Subcutaneous preadipocyte (primary cell): ENCODE measurements around a stretch of chr19.

GRCh38 chr19:1427811-1428716 is 10.1 kb upstream of the RPS15 start:
- CAGE, long polyA plus RNA: no peak

GRCh38 chr19:1437881-1438317 is 297 bp upstream of the RPS15 start:
- CAGE, long polyA plus RNA: no peak

DNA sequence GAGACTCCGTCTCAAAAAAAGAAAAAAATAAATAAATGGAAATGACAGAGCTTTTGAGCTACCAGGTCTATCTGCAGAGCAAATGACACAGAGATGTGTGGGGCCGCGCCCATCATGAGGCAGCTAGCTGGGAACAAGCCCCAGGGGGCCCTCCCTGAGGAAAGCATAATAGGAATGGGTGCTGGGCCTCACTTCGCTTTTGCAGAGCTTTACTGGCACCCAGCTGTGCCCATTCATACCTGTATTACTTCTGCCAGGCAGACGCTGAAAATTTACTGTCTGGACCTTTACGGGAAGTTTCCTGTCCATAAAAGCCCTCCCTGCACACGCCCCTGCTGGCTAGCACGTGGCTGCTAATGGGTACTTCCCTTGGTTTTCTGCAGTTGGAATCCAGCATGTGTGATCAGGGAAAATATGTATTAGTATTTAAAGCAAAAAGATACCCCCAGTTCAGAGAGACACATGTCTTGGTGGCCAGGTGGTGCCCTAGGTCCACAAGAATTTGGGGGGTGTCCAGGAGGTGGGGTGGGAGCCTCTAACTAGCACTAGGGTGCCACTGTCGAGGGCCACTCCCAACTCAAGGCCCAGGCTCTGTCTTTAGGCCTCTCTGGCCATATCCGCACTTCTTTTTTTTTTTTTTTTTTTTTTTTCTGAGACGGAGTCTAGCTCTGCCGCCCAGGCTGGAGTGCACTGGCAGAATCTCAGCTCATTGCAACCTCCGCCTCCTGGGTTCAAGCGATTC is 5.8 kb downstream of the RPS15 start:
- CAGE, long polyA plus RNA: no peak

DNA sequence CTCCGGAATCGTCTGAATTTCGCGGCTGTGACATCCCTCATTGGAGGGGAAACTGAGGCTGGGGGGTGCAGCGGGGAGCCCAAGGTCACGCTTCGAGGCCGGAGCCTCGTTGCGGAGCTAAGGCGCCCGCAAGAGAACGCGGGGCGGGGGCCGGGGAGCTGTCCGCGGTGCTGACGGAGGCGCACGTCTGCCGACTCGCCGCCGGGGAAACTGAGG is 3.1 kb upstream of the APC2 start:
- CAGE, long polyA plus RNA: no peak

- CAGE, long polyA plus RNA: no peak
These were observed 2.0 kb downstream of the APC2 start for GRCh38 chr19:1451867-1452441.

DNA sequence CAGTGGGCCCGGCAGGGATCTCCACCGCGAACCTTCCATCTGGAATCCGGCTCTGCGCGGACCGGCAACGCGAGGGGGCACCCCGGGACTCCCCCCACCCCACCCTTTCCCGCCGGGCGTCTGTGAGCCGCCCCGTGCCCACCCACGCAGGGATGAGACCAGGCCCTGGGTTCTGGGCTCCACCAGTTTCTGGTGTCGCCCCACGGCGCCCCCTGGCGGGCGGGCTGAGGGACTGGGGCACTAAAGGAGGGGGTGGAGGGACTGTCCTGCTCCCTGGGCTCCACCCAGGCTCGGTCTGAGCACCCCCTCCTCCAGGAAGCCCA is 956 bp upstream of the ADAMTSL5 start:
- CAGE, long polyA plus RNA: no peak

DNA sequence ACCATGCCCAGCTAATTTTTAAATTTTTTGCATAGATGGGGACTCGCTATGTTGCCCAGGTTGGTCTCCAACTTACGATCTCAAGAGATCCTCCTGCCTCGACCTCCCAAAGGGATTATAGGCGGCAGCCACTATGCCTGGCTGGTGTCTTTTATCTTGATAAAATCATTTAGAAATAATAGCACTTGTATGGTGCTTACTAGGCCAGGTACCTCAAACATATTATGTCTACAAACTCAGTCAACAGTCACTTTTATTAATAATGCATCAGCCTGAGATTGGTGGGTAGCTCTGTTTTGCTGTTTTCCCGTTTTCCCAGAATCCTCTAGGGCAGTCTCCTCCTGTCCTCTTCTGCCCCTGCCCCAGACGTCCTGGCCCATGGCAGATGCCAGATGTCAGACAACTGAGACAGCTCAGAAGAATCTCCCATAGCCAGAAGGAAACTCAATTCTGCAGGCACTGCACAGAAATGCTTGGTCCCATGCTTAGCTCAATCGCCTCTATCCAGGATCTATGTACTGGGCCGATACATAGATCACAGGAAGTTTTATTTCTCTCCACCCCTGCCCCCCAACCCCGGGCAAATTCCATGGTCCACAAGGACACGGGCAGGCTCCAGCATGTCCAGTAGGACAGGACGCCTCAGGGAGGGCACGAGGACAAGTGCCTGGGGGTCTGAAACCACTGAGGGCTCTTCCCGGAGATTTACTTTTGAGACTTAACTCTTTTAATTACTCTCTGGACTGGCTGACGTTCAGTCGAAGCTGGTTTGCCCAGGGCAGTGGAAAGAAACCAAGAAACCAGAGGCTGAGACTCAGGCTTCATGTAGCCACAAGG is 4.9 kb downstream of the MBD3 start:
- CAGE, long polyA plus RNA: no peak

- CAGE, long polyA plus RNA: no peak
These were observed 2.1 kb downstream of the TCF3 start for GRCh38 chr19:1650085-1650982.

GRCh38 chr19:1747578-1748536 is 5.4 kb upstream of the ONECUT3 start:
- CAGE, long polyA plus RNA: no peak

- CAGE, long polyA plus RNA: no peak
These were observed 21.4 kb downstream of the ATP8B3 start for GRCh38 chr19:1790654-1791143.

DNA sequence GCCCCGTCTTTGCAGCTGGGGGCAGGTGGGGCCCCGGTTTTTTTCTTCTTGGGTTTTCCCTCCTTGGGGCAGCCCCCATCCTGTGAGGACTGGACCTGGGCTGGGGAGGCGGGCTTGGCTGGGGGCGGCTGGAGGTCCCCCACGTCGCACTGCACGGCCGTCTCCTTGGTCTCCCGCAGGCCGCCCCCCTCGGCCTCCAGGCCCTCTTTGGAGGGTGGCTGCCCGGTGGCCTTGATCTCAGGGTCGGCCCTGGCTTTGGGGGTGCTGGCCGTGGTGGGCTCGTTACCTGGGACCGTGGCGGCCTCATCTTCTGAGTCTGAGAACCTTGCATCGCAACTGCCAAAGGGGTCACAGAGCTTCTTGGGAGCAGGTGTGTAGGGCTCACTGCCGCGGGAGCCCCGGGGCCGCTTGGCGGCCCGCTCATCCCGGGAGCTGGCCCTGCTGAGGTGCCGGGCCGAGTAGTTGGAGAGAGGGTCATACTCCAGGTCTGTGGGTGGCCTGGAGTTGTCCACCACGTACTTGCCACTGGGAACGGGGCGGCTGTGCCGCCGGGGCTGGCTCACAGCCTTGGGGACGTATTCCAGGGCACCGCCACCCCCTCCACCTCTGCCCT is 15.6 kb upstream of the ATP8B3 start:
- CAGE, long polyA plus RNA: no peak

DNA sequence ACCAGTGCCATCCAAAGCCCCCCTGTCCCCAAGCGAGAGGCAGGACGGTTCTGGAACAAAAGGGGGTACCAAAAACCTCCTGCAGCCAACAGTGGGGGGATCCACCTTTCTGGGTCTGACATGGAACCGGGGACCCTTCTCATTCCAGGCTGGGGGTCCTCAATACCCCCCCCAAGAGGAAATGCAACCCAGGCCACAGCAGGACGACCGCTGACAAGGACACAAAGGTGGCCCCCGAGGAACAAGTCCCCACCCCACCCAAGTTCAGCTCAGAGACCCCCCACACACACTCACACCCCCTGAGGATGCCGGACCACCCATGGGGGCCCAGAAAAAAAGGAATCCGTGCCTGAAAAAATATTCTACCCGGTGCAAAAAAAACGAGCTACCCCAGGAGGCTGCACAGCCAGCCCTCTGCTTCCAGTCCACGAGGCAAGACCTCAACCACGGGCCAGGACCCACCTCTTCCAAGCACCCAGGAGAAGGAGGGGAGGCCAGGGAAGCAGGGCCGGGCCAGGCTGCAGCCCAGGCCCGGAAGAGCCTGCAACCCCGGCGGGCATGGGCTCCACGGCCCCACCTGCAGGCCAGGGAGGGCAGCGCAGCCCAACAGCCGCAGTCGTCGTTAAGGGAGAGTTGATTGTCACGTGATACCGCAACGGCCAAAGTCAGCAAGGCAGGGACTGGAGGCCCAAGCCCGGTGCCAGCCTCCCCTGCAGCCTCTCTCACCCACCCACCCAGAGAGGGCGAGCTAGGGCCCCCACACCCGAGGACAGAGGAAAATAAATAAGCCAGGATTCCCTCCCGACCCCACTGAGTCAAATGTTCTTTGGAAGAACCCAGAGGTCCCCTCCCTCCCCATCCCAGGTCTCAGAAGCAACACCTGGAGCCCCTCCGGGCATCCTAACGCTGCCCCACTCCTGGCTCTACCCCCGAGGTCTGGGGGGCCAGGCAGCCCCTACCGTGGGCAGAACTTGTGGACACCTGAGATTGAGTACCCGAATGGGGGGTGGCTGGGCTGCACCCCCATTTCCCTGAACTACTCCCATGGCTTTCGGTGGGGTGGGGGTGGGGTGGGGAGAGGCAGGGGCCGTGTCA is 5.0 kb upstream of the REXO1 start:
- CAGE, long polyA plus RNA: no peak

GRCh38 chr19:1855792-1856236 is 7.5 kb upstream of the REXO1 start:
- CAGE, long polyA plus RNA: no peak

- CAGE, long polyA plus RNA: no peak
These were observed 2.7 kb downstream of the ADAT3 start for GRCh38 chr19:1907734-1908513.

DNA sequence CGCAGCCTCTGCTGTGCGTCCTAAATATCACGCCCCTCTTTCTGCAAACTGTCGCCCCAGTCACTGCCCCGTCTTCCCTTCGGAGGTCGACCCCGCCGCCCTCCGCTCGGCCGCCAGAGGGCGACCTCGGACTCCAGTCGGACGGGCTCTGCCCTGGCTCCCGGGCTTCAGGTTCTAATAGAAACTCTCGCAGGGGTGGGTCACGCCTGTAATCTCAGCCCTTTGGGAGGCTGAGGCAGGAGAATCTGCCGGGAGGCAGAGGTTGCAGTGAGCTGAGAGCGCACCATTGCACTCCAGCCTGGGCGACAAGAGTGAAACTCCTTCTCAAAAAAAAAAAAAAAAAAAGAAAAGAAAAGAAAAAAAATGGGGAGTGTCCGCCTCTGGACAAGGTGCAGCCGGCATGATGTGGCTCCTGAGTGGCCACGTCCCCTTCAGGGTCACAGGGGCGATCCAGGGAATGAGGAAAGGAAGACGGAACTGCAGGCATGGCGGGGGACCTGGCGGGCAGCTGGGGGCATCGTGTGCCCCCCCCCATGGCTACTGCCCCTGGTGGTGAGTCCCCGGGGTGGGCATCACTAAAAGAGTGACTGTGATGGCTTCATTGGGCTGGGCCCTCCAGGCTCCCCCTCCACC is 11.5 kb upstream of the CSNK1G2 start:
- CAGE, long polyA plus RNA: no peak

- CAGE, long polyA plus RNA: no peak
These were observed 5.1 kb upstream of the CSNK1G2 start for GRCh38 chr19:1935527-1936557.

DNA sequence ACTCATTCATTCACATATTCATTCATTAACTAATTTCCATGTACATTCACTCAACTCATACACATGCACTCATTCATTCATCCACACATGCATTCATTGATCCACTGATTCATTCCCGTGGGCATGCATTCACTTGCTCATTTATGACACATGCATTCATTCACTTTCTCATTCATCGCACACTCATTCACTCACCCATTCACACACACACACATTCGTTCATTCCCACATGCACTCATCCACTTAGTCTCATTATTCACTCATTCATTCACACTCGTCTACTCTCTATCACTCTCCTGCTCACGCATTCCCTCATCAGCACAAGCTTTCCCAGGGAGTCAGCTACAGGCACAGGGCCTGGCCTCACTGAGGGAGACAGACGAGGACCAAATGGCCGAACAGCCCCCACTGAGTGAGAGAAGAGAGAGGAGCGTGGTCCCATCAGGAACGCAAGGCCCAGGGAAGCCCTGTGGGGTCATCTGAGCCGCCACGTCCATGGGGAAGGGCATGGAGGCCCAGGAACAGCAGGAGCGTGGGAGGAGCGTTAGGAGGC is 17.5 kb downstream of the BTBD2 start:
- CAGE, long polyA plus RNA: no peak

DNA sequence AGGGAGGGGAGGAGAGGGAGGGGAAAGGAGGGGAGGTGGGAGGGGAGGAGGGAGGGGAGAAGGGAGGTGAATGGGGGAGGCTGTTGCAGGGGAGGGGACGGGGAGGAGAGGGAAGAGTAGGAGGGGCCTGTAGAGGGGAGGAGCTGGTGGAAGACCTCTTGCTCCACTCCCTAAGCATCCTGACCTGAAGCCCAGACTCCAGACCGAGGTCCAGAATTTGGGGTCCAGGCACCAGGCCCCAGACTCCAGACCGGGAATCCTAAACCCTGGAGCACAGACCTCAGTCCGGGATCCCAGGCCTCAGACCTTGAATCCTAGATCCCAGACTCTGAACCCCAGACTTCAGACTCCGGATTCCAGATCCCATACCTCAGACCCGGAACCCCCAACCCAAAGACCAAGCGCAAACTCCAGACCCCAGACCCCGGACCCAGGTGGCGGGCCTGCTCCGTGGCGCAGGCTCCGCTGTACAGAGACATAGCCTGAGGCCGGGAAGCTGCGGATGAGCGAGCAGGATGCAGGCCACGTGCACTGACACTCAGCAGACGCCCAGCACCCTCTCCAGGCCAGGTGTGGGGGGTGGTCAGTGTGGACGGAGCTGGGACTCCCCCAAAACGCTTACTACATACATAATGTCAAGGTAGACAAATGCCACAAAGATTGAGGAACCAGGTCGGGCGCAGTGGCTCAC is 657 bp upstream of the BTBD2 start:
- CAGE, long polyA plus RNA: no peak

DNA sequence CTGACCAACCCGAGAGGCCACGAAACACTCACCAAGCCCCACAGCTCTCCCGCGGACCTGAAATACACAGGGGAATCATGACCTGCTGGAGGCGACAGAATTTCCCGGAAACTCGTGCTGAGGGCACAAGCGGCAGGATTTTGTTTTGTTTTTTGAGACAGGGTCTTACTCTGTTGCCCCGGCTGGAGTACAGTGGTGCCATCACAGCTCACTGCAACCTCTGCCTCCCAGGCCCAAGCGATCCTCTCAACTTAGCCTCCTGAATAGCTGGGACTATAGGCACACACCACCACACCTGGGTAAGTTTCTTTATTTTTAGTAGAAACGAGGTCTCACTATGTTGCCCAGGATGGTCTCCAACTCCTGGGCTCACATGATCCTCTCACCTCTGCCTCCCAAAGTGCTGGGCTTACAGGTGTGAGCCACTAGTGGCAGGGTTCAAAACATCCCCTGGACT is 17.5 kb downstream of the MOB3A start:
- CAGE, long polyA plus RNA: no peak

DNA sequence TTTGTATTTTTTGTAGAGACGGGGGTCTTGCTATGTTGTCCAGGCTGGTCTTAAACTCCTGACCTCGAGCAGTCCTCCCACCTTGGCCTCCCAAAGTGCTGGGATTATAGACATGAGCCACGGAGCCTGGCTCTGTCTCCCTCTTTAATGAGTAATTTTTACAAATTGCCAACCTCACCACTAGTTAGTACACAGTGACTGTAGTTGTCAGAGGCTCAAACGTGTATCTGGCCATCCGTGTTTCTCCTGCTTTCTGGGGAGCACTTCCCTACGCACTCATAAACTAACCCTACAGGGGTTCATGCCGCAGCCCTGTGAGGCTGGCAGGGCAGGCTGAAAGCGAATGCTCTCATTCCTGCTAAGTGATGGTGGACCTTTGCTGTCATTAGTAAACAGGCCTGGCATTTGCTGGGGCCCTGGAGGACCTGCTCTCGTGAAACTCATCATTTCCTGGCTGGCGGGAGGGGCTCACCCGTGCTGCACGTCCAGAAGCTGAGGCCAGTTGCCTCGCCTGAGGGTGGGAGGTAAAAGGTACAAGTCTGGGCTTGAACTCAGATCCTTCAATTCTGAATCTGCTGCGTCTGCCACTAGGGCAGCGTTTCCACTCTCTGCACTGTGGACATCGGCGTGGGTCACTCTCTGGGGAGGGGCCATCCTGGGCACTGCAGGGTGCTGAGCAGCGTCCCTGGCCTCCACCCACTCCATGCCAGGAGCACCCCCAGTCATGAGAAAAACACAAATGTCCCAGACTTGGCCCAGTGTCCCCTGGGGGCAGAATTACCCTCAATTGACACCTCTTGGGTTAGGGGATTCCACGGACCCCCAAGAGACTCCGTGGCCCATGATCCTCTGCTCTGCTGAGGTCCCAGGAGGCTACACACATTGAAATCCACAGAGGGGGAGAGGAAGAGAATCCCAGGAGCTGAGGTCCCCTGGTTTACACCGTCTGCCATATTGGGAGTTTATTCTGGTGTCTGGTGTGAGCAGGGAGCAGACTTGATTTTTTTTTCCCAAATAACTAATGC is 7.0 kb downstream of the MOB3A start:
- CAGE, long polyA plus RNA: no peak